ENCODE measurements around the gene SHKBP1.

GRCh38 chr19:39362293-39362987, 20.2 kb downstream of the SAMD4B start:
- PRO-cap, 6 experiments: no peak in any of the 6 experiments
- RAMPAGE, long total RNA, 2 experiments: no peak in any of the 2 experiments
- RRBS: no CpG with 5 or more reads among the region's 5 CpGs

- PRO-cap, 6 experiments: no peak in any of the 6 experiments
- RAMPAGE, long total RNA, 2 experiments: no peak in any of the 2 experiments
- RRBS: no CpG with 5 or more reads among the region's 10 CpGs
These were observed 6.6 kb downstream of the PAF1 start for GRCh38 chr19:39383988-39384975.

GRCh38 chr19:39422727-39423020, 10.2 kb downstream of the PLEKHG2 start:
- PRO-cap, 6 experiments: no peak in any of the 6 experiments
- RAMPAGE, long total RNA, 2 experiments: no peak in any of the 2 experiments
- RRBS: 79% methylated on average over 4 of the region's 12 CpGs

- PRO-cap, 6 experiments: no peak in any of the 6 experiments
- RAMPAGE, long total RNA, 2 experiments: no peak in any of the 2 experiments
- RRBS: 67% methylated on average over 3 of the region's 29 CpGs
These were observed 10.9 kb downstream of the PLEKHG2 start for GRCh38 chr19:39423329-39423760.

GRCh38 chr19:39453065-39453590, 7.7 kb downstream of the SUPT5H start:
- PRO-cap, 6 experiments: no peak in any of the 6 experiments
- RAMPAGE, long total RNA, 2 experiments: no peak in any of the 2 experiments
- RRBS: no CpG with 5 or more reads among the region's 13 CpGs

DNA sequence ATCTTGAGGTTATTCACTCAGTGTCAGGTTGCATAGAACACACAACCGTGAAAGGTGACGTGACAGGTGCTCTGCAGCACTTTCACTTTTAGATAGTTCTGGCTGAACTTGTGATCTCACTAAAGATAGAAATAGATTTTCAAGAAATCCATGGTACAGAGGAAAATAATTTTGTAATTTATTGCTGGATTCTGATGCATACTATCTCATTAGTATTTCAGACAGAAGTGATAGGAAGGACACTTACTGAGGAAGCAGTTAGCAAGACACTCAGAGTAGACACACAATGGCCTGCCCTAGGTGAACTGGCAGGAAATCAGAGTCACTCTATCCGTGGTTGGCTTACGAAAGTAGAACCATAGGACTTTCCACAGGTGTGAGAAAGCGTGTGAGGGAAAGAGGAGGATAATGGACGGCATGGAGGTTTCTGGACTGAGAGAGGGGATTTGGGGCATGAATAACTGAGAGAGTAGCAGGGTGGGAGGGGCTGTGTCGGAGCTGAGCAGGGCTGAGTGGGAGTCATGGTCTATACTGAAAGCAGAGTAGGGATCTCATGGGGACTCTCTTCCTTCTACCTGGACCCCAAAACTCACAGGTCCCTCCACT, 18.6 kb upstream of the EID2 start:
- PRO-cap, 6 experiments: no peak in any of the 6 experiments
- RAMPAGE, long total RNA, 2 experiments: no peak in any of the 2 experiments
- RRBS: no CpG with 5 or more reads among the region's 7 CpGs

DNA sequence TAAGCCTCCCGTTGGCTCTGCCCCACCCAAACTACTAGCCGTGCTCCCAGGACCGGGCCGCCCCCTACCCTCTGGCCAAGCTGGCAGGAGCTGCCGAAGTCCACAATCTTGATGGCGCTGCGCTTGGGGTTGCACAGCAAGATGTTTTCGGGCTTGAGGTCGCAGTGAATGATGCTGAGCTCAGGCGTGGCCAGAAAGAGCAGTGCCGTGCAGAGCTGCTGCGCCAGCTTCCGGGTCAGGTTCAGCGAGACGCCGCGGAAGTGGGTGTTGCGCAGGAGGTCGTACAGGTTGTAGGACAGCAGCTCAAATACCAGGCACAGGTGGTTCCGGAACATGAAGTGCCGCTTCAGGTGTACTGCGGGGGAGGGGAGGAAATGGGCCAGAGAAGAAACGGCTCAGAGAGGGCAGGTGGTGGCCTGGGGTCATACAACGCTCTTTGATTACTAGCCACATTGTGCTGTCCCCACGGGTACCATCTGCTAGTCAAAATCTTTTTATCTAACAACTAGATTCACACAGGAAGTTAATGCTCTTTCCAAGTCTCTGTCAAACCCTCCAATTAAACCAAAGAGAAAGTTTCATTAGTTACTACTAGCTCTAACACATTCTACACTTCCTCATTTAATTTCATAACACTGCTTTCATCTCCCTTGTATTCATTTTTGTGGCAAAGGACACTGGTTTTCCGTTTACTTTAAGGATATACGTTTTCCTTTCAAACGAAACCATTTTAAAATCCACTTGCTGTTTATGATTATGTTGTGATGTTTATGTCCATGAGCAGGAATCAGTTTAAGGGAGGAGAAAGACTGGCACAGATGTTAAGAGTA, 5.5 kb downstream of the DYRK1B start:
- PRO-cap, 6 experiments: no peak in any of the 6 experiments
- RAMPAGE, long total RNA, 2 experiments: no peak in any of the 2 experiments
- RRBS: 95% methylated on average over 6 of the region's 28 CpGs

DNA sequence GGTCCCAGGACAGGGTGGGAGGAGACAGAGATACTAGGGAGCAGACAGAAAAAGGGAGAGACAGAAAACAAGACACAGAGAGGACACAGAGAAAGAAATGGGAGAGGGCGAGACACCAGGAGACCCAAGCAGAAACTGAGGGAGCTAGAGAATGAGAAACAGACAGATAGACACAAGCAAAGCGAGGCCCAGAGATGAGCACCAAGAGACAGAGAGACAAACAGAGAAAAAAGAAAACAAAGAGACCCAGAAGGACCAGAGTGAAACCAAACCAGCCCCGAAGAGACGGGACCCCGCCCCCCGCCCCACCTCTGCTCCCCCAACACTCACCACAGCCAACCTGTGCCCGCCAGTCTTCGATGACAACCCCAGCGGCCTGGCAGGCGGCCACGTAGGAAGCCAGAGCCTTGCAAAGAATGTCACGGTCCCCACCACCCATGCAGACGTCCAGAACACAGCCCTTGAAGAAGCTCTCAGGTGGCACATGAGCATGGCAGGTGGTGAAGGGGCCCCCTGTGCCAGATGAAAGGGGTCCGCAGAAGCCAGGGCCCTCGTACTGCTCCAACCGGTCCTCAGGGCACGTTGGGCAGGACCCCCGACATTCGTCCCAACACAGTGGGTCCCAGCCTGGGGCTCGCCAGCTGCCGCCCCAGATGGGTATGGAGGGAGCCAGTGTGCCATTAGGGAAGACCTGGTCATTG, 31.3 kb upstream of the FBL start:
- PRO-cap, 6 experiments: no peak in any of the 6 experiments
- RAMPAGE, long total RNA, 2 experiments: no peak in any of the 2 experiments
- RRBS: no CpG with 5 or more reads among the region's 21 CpGs

GRCh38 chr19:39881488-39881818, 35.3 kb upstream of the FBL start:
- PRO-cap, 6 experiments: no peak in any of the 6 experiments
- RAMPAGE, long total RNA, 2 experiments: no peak in any of the 2 experiments
- RRBS: no CpG with 5 or more reads among the region's 13 CpGs

DNA sequence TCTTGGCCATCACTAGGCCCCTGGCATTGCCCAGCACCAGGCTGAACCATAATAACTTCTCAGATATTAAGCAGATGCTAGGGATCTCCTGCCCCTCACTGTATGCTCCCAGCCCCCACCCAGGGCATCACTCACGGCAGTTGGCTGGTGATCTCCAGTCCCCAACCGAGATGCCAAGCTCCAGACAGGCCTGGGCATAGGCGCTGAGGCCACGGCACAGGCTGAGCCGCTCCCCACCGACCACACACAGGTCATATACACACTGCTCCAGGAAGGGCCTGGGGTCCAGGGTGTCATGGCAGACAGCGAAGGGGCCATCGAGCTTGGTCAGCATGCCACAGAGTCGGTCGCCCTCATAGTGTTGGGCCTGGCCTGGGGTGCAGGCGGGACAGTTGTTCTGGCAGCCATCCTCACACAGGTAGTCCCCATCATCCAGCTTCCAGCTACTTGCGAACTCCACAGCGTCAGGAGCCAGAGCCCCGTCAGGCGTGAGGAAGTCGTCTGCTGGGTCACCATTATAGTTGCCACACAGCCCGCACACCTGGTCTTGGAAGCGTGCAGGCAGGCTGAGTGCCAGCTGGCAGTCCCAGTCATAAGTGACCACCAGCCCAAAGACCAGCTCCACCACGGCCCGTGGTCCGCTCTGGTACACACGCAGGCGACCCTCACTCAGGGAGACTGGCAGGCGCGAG, 52.9 kb upstream of the PSMC4 start:
- PRO-cap, 6 experiments: no peak in any of the 6 experiments
- RAMPAGE, long total RNA, 2 experiments: no peak in any of the 2 experiments
- RRBS: no CpG with 5 or more reads among the region's 25 CpGs

GRCh38 chr19:40217935-40218230, 301 bp downstream of the TTC9B start:
- PRO-cap, 6 experiments: no peak in any of the 6 experiments
- RAMPAGE, long total RNA, 2 experiments: no peak in any of the 2 experiments
- RRBS: 2% methylated on average over 13 of the region's 35 CpGs

DNA sequence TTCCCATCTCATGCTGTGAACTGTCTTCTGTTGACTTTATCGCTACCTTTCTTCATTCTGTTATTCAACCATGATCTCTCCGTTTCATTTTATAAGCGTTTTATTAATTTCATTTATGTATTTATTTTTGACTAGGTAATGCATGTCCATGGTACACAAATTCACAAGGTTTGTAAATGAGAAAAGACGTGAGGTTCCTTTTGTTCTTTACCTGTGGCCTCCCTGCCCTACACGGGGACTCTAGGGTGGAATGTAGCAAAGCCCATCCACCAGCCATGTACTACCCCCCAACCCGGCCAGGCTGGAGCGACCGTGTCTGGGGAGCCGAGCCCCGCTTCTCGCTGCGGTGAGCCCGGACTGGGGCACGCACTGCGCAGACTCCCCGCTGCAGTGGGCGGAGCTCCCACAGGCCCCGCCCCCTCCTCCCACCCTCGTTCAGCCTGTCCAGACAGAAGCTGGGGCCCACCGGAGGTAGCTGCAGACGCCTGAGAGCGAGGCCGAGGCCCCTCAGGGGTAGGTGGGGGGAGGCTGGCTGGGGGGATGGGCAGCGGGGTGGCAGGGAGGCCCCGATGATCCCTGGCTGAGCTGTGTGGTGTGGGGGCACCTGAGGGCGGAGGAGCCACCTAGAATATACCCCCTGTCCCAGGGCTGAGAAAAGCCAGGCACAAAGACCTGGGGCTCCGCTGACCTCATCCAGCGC, 17.1 kb downstream of the PLD3 start:
- PRO-cap, 6 experiments: peak in 6 of 6 experiments; most common plus-strand start position 441 of the sequence (in 3); most common minus-strand start position 371 of the sequence (in 6)
- RAMPAGE, long total RNA, 2 experiments: no peak in any of the 2 experiments
- RRBS: 9% methylated on average over 8 of the region's 28 CpGs

- PRO-cap, 6 experiments: peak in 6 of 6 experiments; most common plus-strand start chr19:40403714 (in 6); most common minus-strand start chr19:40403552 (in 3)
- RAMPAGE, long total RNA, 2 experiments: no peak in any of the 2 experiments
- RRBS: 2% methylated on average over 20 of the region's 31 CpGs
These were observed 9.8 kb downstream of the PRX start for GRCh38 chr19:40403313-40403850.

GRCh38 chr19:40424964-40425281, 869 bp downstream of the SERTAD1 start:
- PRO-cap, 6 experiments: peak in 1 of 6 experiments; most common plus-strand start chr19:40425204 (in 1)
- RAMPAGE, long total RNA, 2 experiments: no peak in any of the 2 experiments
- RRBS: no CpG with 5 or more reads among the region's 12 CpGs

- PRO-cap, 6 experiments: no peak in any of the 6 experiments
- RAMPAGE, long total RNA, 2 experiments: no peak in any of the 2 experiments
- RRBS: no CpG with 5 or more reads among the region's 3 CpGs
These were observed 2.4 kb downstream of the BLVRB start for GRCh38 chr19:40463060-40463563.

DNA sequence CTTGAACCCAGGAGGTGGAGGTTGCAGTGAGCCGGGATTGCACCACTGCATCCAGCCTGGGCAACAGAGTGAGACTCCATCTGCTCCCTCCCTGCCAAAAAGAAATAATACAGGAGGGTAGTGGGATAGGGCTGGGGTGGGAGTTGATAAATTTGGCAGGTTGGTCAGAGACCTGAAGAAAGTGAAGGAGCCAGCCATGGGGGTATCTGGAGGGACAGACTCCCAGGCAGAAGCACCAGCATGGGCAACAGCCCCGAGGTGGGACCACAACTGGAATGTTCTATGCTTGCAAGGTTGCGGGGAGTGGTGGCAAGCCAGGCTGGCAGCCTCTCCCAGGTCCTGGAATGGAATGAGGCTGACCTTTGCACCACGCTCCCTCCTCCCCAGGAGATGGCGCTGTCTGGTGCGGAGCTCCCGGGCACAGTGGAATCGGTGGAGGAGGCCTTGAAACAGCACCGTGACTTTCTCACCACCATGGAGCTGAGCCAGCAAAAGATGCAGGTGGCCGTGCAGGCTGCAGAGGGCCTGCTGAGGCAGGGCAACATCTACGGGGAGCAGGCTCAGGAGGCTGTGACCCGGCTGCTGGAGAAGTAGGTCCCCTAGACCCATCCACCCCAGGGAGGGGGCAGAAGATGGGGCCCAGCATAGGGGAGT, 53.5 kb upstream of the SHKBP1 start:
- PRO-cap, 6 experiments: no peak in any of the 6 experiments
- RAMPAGE, long total RNA, 2 experiments: no peak in any of the 2 experiments
- RRBS: no CpG with 5 or more reads among the region's 12 CpGs

DNA sequence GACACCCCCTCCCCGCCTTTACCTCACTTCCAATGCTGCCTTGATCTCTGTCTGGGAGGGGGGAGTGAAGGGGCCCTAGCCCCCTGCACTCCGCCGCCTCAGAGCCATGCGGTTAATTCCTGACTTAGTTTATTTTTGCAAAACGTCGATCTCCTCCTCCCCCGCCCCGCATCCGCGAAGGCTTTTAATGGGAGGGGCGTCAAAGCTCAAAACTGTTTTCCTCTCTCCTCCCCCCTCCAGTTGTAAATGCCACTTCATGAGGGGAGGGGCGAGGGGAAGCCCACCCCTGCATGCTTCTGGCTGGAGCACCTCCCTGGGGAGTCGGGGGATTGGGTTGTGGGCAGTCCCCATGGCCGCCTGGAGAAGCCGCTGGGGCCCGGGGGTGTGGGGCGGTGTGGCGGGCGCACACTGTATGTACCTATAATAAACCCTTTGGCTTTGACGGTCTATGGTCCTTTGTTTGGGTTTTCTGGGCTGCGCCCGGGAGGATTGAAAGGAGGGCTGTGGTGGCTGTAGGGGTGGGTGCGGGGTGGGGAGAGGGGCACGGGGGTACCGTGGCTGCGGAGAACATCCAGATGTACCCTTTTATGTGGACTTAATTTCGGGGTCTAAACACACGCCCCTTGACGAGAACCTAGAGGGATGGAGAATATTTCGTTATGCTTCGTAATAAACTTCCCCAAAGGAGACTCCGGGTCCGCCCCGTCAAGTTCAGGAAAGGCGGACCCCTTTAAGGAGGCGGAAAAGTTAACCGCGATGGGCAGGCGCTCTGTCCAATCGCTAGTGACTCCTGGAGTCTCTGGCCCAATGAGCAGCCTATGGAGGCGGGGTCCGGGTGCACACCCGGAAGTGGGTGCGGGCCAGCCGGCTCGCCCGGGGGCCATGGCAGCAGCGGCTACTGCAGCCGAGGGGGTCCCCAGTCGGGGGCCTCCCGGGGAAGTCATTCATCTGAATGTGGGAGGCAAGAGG, at the start of gene SHKBP1:
TSS of gene SHKBP1 (plus strand) at position 856 of the 969 bp plus-strand sequence.
- PRO-cap, 6 experiments: peak in 6 of 6 experiments; most common plus-strand start position 848 of the sequence (in 6); most common minus-strand start position 661 of the sequence (in 2)
- RAMPAGE, long total RNA, 2 experiments: start-site peak on the plus strand in 2 of 2 experiments, centred at positions 861 to 872 of the sequence, 38 to 161 reads per replicate
- RRBS: 2% methylated on average over 11 of the region's 51 CpGs

GRCh38 chr19:40609470-40610330, 8.5 kb downstream of the LTBP4 start:
- PRO-cap, 6 experiments: peak in 6 of 6 experiments; most common plus-strand start chr19:40610168 (in 3); most common minus-strand start chr19:40609985 (in 4)
- RAMPAGE, long total RNA, 2 experiments: no peak in any of the 2 experiments
- RRBS: 12% methylated on average over 21 of the region's 51 CpGs

DNA sequence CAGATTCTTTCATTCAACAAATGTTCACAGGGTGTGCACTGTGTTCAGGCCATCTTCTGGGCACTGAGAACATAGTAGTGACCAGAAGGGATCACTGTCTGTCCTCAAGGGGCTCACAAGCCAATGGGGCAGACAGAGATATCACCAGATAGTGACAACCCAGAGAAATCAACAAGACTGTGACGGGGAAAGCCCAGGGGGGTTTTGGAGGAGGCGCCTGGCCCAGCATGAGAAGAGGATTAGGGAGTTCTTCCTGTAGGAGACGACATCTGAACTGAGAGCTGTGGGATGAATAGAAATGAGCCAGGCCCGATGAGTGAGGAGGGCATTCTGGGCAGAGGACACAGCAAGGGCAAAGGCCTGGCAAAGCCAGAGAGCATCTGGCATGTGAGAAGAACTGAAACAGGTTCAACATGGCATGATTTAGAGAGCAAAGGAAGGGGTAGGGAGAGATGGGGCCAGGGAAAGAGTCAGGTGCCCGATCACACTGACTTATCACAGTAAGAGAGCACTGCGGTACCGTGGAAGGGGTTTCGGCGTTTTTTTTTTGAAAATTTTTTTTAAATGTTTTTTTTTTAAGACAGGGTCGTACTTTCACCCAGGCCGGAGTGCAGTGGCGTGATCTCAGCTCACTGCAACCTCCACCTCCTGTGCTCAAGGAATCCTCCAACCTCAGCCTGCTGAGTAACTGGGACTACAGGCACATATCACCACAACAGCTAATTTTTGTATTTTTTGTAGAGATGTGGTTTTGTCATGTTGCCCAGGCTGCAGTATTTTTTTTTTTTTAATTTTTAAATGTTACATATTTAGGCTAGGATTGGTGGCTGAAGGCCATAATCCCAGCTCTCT, 18.7 kb downstream of the LTBP4 start:
- PRO-cap, 6 experiments: no peak in any of the 6 experiments
- RAMPAGE, long total RNA, 2 experiments: no peak in any of the 2 experiments
- RRBS: no CpG with 5 or more reads among the region's 12 CpGs

- PRO-cap, 6 experiments: no peak in any of the 6 experiments
- RAMPAGE, long total RNA, 2 experiments: start-site peak on the plus strand in 1 of 2 experiments, at chr19:40623678-40624036 at its widest, 31 to 149 reads per replicate
- RRBS: 25% methylated on average over 4 of the region's 49 CpGs
These were observed 22.5 kb downstream of the LTBP4 start for GRCh38 chr19:40623297-40624468.

Measured in heart left ventricle (tissue), 7 donors.